Spleen (tissue), 7 donors: ENCODE data around the genes CTSZ, EDN3 and PHACTR3.

DNA sequence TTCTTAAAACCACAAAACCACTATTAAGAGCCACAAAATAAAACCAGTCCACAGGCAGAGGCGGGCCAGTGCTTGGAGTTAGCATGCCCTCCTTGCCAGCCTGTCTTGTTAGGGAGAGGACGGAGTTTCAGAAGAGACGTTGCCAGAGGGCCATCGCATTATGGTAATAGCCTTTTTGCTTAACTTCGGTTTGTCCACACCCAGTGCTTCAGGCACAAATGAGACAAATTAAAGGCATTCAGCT is 159.6 kb upstream of the C20orf85 start:
- PRO-cap, 4 experiments = no peak in any of the 4 experiments
- RAMPAGE, long total RNA, 4 experiments = no peak in any of the 4 experiments

DNA sequence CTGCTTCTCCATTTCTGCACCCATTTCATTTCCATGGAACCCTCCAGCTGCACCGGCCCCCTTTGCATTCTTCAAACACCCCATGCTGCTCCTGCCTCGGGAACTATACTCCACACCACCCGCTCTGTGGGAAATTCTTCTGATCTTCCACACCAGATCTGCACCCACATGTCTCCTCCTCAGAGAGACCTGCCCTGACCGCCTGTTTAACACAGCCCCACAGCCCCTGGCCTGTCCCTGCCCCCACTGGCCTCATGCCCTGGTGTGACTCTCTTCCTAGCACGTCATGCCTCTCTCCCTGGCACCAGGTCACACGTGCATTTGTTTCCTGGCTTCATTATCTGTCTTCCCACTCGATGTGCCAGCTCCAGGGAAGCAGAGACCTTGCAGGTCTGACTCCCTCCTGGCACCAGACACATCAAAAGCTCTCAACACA is 1.8 kb upstream of the C20orf85 start:
- PRO-cap, 4 experiments = no peak in any of the 4 experiments
- RAMPAGE, long total RNA, 4 experiments = no peak in any of the 4 experiments

- PRO-cap, 4 experiments = no peak in any of the 4 experiments
- RAMPAGE, long total RNA, 4 experiments = no peak in any of the 4 experiments
Measured at GRCh38 chr20:58308249-58308658, 1.3 kb upstream of the RAB22A start.

- PRO-cap, 4 experiments = no peak in any of the 4 experiments
- RAMPAGE, long total RNA, 4 experiments = no peak in any of the 4 experiments
Measured at GRCh38 chr20:58634451-58635410, 16.4 kb upstream of the STX16 start.

DNA sequence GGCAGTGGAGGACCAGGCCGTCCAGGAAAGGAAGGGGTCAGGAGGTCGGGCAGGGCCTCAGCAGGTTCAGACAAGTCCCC is 128 bp downstream of the STX16 start:
- PRO-cap, 4 experiments = no peak in any of the 4 experiments
- RAMPAGE, long total RNA, 4 experiments = no peak in any of the 4 experiments

DNA sequence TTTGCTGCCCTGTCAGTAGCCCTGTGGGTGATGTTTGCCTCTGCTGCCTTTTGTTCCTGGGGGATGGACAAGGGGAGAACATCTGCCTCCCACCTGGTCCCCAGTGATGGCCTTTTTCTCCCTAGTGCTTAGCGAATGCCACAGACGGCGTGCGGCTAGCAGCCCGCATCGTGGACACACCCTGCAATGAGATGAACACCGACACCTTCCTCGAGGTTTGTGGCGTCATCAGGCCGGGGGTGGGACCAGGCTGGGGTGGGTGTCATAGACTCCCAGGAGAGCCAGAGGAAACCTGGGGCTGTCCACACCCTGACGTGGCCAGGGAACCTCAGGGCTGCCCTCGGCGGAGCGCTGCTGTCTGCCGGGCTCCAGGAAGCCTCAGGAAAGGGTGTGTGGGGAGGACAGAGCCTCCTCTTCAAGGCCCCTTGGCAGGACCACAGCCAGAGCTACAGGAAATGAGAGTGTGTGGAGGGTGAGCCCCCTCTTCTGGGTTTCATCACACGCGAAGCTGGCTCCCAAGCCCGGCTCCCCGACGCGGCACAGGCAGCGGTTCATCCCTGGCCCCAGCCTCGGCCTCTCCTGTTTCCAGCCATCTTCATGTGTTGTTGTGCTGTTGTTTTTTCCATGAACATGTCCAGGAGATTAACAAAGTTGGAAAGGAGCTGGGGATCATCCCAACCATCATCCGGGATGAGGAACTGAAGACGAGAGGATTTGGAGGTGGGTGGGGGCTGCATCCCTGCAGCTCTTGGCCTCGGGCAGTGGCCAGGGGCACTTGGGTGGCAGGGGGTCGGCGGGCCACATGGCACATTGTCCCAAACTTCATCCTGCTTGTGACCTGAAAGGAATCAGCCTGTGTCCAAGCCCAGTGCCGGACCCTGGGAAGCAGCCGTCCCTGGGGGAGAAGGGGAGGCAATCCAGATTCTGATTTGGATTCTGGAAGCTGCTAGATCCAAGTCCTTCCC is 6.2 kb downstream of the NPEPL1 start:
- PRO-cap, 4 experiments = no peak in any of the 4 experiments
- RAMPAGE, long total RNA, 4 experiments = no peak in any of the 4 experiments

- PRO-cap, 4 experiments = no peak in any of the 4 experiments
- RAMPAGE, long total RNA, 4 experiments = no peak in any of the 4 experiments
Measured at GRCh38 chr20:58722290-58722525, 29.6 kb downstream of the NPEPL1 start.

DNA sequence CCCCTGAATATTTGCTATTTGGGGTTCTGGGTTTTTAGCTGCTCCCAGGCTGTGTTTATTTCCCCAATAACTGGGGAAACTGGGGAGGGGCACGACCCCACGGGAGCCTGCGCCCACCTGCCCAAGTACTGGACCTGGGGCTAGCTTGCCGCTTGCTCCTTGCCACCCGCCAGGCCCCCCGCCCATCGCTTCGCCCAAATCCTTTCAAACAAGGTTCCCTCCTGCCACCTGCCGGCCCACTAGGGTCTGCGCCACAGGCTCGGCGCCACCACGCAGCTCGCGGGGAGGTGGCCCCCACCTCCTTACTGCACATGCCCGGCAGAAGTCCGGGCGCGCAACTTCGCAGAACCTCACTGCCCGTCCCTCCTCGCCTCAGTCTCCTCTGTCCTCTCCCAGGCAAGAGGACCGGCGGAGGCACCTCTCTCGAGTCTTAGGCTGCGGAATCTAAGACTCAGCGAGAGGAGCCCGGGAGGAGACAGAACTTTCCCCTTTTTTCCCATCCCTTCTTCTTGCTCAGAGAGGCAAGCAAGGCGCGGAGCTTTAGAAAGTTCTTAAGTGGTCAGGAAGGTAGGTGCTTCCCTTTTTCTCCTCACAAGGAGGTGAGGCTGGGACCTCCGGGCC is 51.7 kb upstream of the GNAS start:
- PRO-cap, 4 experiments = no peak in any of the 4 experiments
- RAMPAGE, long total RNA, 4 experiments = no peak in any of the 4 experiments

DNA sequence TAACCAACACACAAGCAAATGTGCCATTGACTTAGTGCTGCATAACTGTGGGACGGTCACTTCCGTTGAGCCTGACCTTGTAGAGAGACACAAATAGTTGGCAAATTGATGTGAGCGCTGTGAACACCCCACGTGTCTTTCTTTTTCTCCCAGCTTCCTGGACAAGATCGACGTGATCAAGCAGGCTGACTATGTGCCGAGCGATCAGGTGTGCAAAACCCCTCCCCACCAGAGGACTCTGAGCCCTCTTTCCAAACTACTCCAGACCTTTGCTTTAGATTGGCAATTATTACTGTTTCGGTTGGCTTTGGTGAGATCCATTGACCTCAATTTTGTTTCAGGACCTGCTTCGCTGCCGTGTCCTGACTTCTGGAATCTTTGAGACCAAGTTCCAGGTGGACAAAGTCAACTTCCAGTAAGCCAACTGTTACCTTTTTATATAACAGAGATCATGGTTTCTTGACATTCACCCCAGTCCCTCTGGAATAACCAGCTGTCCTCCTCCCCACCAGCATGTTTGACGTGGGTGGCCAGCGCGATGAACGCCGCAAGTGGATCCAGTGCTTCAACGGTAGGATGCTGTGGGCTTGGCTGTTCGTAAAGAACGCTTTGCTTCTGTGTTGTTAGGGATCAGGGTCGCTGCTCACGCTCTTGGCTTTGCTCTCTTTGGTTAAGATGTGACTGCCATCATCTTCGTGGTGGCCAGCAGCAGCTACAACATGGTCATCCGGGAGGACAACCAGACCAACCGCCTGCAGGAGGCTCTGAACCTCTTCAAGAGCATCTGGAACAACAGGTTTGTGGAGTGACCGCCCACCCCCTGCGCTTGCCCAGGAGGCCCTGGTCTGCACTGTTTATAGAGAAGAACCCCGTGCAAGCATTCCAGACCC is 18.0 kb downstream of the GNAS start:
- PRO-cap, 4 experiments = no peak in any of the 4 experiments
- RAMPAGE, long total RNA, 4 experiments = start-site peak on the plus strand in 1 of 4 experiments, centred at positions 160 to 749 of the sequence, 17 to 248 reads per replicate

- PRO-cap, 4 experiments = peak in 1 of 4 experiments; most common plus-strand start chr20:59003233 (in 1); most common minus-strand start chr20:59003041 (in 1)
- RAMPAGE, long total RNA, 4 experiments = no peak in any of the 4 experiments
Measured at GRCh38 chr20:59002571-59003730, 4.1 kb downstream of the CTSZ start.

GRCh38 chr20:59004598-59005868 is 2.0 kb downstream of the CTSZ start:
- PRO-cap, 4 experiments = peak in 4 of 4 experiments; most common plus-strand start chr20:59005442 (in 4); most common minus-strand start chr20:59005305 (in 2)
- RAMPAGE, long total RNA, 4 experiments = no peak in any of the 4 experiments

DNA sequence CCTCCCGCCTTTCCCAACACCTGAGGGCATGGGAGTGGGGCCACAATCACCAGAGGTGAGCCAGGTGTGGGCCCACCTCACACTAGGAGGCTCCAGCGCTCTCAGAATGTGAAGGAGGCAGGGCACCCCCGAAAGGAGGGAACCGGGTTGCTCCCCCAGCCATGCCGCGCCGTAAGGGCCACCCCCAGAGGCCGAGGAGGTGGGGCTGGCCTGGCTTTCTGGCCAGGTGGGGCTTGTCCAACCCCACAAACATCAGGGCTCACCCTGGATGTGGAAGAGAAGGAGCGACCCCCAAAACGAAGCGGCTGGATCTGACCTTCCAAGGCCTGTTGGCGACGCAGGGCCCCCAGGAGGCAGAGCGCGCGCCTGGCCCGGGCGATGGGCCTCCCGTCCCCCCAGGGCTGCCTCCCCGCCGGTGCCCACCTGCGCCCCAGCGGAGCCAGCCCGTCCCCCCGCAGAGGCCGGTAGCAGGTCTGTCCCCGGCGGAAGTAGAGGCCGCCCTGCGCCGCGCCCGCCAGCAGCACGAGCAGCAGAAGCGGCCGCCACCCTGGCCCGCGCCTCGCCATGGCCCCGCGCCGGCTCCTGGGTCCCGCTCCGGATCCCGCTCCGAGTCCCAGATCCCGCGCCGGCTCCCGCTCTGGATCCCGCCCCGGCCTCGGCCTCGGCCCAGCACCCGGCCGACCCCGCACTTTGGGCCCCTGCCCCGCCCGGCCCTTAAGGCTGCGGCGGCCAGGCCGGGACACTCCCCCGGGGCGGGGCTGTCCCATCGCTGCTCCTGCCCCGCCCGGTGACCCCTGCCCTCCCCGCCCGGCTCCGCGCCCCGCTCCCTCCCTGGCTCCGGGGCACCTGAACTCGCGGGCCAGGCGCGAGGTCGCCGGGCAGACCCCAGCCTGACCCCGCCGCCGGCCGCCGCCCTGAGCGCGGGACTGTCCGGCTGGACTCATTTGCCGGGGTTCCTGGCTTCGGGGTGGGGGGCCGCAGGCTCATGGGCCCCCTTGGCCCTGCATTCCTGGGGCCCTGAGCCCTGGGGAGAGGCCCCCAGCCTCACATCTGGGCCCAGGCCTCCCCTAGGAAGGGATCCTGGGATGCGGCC is at the start of gene CTSZ:
Gene CTSZ (minus strand): TSS at position 692 of the 1,093 bp plus-strand sequence.
- PRO-cap, 4 experiments = peak in 4 of 4 experiments; most common plus-strand start position 800 of the sequence (in 3); most common minus-strand start position 692 of the sequence (in 4)
- RAMPAGE, long total RNA, 4 experiments = no peak in any of the 4 experiments

GRCh38 chr20:59007656-59008634 is 891 bp upstream of the CTSZ start:
- PRO-cap, 4 experiments = peak in 1 of 4 experiments; most common minus-strand start chr20:59007844 (in 1)
- RAMPAGE, long total RNA, 4 experiments = no peak in any of the 4 experiments

DNA sequence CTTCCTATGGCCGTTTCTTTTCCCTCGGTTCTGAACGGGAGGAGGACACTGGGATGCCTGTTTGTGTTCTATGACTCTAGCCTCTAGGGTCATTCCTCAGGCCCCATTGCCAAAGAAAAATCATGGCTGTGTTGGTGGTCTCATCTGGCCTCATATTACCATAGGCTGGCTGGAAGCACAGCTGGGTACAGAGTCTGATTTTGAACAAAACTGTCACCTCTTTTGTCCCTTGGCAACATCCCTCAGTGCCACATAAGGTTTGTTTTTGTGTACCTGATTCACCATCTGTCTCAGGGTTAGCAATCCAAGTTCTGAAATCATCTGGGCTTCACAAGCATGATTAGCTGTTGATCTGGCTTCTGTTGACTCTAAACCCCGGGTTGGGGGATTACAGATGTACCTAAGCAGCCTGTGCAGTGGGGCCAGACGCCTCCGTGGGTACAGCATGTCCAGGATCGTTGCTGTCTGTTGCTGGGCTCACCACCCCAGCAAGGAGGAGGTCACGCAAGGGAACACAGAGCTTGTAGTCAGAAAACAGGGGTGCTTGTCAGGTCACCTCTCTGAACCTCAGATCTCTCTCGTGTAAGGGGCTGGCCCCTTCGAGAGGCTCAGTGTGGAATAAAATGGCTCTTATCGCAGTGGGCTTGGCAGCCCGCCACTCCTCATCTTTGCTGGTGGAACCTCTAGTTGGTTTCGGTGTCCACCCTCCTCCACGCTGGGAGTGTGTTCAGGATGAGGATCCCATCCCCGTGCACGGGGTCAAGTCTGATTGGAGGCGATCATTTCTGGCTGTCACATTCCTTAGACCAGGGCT is 39.3 kb upstream of the ZNF831 start:
- PRO-cap, 4 experiments = peak in 3 of 4 experiments; most common plus-strand start position 570 of the sequence (in 3); most common minus-strand start position 370 of the sequence (in 3)
- RAMPAGE, long total RNA, 4 experiments = no peak in any of the 4 experiments

DNA sequence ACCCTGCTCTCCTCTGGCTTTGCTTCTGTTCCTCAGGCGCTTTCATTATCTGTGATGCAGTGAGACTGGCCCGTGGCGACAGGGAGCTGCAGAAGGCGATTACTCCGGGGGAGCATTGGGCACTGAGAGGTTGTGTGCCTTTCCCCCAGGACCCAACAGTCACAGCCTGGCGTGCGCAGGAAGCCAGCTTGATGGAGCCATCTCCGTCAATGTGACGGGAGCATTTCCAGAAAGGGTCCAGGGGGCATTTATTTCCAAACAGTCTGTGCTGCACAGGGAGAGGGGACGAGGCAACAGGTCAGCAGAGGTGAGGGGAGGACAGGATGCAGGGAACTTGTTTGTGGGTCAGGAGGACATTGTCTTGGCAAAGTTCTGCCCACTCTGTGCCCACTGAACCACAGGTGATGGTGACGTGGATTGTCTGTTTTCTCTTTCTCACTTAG is 5.5 kb upstream of the ZNF831 start:
- PRO-cap, 4 experiments = no peak in any of the 4 experiments
- RAMPAGE, long total RNA, 4 experiments = no peak in any of the 4 experiments

GRCh38 chr20:59164626-59165482 is 1.2 kb downstream of the ZNF831 start:
- PRO-cap, 4 experiments = peak in 4 of 4 experiments; most common plus-strand start chr20:59164806 (in 1); most common minus-strand start chr20:59164871 (in 4)
- RAMPAGE, long total RNA, 4 experiments = no peak in any of the 4 experiments

- PRO-cap, 4 experiments = no peak in any of the 4 experiments
- RAMPAGE, long total RNA, 4 experiments = no peak in any of the 4 experiments
Measured at GRCh38 chr20:59165483-59165972, 1.9 kb downstream of the ZNF831 start.

- PRO-cap, 4 experiments = no peak in any of the 4 experiments
- RAMPAGE, long total RNA, 4 experiments = start-site peak on the plus strand in 3 of 4 experiments, at chr20:59300407-59300669 at its widest, 13 to 66 reads per replicate
Measured at GRCh38 chr20:59300179-59301160, at the start of gene EDN3. EDN3 (plus strand) TSS chr20:59300611.

GRCh38 chr20:59515155-59515504 is 89.2 kb upstream of the PHACTR3 start:
- PRO-cap, 4 experiments = no peak in any of the 4 experiments
- RAMPAGE, long total RNA, 4 experiments = no peak in any of the 4 experiments

- PRO-cap, 4 experiments = no peak in any of the 4 experiments
- RAMPAGE, long total RNA, 4 experiments = no peak in any of the 4 experiments
Measured at GRCh38 chr20:59603711-59604576, at the start of gene PHACTR3. PHACTR3 (plus strand) TSS chr20:59604540.